ENCODE data around the genes TMCO3 and GRK1.

DNA sequence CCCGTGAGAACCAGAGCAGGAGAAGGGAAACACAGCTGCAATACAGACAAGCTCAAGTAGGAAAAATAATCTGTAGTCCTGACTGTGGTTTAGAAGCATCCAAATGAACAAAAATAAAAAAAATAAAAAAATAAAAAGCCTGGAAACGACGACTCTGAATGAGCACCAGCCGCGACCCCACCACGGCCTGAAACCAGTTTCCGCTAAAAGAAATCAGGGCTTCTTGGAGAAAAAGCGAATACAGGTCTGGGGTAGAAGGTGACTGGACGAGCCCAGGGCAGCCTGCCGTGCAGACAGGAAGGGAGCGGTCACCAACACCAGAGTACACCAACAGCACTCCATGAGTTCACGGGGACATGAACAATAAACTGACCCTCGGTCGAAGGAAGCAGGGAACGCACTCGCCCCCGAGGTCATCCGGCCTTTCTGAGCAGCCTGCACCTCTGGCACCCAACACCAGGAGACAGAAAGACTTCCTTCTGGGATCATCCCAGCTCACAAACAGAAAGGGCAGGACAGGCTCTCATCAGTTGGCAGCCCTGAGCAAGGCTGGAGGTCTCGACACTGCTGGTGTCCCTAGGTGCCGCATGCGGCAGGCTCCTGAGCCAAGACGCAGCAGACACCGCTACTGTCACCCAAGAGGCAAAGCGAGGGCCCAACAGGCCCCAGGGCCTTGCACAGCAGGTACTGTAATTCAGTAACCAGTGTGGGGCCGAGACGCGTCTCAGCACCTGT is 18.2 kb downstream of the DCUN1D2 start:
- RRBS, 2 experiments, result no CpG with 5 or more reads among the region's 27 CpGs

- RRBS, 2 experiments, result under 1 to 1% methylated on average over 64 to 67 of the region's 138 CpGs
Observed at GRCh38 chr13:113490327-113491440, at the start of gene TMCO3. Gene TMCO3, plus strand, starts transcription at chr13:113491021.

- RRBS, 2 experiments, result no CpG with 5 or more reads among the region's 3 CpGs
Observed at GRCh38 chr13:113501279-113501613, 10.4 kb downstream of the TMCO3 start.

- RRBS, 2 experiments, result no CpG with 5 or more reads among the region's 11 CpGs
Observed at GRCh38 chr13:113510154-113510633, 19.4 kb downstream of the TMCO3 start.

GRCh38 chr13:113546450-113547078 is 38.0 kb upstream of the TFDP1 start:
- RRBS, 2 experiments, result 20 to 53% methylated on average over 2 to 4 of the region's 18 CpGs

GRCh38 chr13:113601166-113602382 is 17.0 kb downstream of the TFDP1 start:
- RRBS, 2 experiments, result 95 to 97% methylated on average over 8 of the region's 46 CpGs

DNA sequence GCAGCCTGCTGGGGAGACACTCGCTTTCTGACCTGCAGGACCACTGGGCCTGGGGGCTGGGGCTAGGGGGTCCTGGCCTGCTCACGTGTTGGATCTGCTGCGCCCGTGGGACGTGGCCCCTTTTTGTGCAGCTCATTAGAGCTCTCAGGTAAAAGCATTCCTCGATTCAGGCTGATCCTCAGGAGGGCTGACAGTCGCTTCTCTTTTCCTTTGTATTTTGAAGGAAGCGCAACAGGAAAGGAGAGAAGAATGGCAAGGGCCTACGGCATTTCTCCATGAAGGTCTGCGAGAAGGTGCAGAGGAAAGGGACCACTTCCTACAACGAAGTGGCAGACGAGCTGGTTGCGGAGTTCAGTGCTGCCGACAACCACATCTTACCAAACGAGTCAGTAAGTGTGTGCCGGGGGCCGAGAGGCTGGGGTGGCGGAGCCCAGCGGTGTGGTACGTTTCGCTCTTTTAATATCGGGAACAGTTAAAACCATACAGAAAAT is 25.1 kb downstream of the ATP4B start:
- RRBS, 2 experiments, result no CpG with 5 or more reads among the region's 22 CpGs

DNA sequence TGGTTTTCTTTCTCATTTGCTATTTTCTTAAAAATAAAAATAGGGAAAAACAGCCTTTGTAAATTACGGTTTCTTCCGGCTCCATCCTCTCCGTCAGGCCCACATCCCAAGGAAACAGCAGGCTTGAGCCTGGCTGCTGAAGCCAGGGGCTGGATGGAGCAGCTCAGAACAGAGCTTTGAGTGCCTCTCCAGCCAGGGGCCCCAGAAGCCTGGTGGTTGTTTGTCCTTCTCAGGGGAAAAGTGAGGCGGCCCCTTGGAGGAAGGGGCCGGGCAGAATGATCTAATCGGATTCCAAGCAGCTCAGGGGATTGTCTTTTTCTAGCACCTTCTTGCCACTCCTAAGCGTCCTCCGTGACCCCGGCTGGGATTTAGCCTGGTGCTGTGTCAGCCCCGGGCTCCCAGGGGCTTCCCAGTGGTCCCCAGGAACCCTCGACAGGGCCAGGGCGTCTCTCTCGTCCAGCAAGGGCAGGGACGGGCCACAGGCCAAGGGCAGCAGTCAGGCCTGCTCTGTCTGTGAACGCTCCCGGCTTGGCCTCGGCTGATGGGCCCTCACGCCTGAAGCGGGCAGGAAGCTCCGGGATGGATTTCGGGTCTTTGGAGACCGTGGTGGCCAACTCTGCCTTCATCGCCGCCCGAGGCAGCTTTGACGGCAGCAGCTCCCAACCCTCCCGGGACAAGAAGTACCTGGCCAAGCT is at the start of gene GRK1:
Gene GRK1 (plus strand): TSS at position 412 of the 695 bp plus-strand sequence.
- RRBS, 2 experiments, result 89% methylated on average over 14 of the region's 27 CpGs

DNA sequence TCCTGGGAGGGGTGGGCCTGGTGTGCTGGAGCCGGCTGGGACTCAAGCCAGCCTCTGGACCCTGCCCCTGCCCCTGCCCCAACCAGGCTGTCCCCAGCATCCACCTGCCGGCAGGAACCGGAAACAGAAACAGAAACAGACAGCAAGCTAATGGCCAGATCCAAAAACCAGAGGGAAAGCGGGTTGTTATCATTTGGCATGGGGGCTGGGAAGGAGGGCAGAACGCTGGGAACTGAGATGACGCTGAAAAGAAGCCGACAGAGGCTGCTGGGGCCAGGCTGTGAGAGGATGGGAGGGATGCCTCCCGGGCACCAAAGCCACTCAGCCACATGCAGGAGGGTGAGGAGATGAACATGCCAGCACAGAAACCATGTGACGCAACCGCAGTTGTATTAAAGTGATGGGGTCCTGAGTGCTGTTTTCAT is 2.2 kb downstream of the GAS6 start:
- RRBS, 2 experiments, result 77 to 89% methylated on average over 2 of the region's 10 CpGs

GRCh38 chr13:113862062-113862774 is 1.7 kb downstream of the GAS6 start:
- RRBS, 2 experiments, result 95 to 96% methylated on average over 4 of the region's 22 CpGs

GRCh38 chr13:113969957-113970664 is 3.8 kb downstream of the C13orf46 start:
- RRBS, 2 experiments, result no CpG with 5 or more reads among the region's 23 CpGs

GRCh38 chr13:113998343-113999080 is 24.6 kb upstream of the C13orf46 start:
- RRBS, 2 experiments, result 88 to 90% methylated on average over 7 of the region's 37 CpGs

DNA sequence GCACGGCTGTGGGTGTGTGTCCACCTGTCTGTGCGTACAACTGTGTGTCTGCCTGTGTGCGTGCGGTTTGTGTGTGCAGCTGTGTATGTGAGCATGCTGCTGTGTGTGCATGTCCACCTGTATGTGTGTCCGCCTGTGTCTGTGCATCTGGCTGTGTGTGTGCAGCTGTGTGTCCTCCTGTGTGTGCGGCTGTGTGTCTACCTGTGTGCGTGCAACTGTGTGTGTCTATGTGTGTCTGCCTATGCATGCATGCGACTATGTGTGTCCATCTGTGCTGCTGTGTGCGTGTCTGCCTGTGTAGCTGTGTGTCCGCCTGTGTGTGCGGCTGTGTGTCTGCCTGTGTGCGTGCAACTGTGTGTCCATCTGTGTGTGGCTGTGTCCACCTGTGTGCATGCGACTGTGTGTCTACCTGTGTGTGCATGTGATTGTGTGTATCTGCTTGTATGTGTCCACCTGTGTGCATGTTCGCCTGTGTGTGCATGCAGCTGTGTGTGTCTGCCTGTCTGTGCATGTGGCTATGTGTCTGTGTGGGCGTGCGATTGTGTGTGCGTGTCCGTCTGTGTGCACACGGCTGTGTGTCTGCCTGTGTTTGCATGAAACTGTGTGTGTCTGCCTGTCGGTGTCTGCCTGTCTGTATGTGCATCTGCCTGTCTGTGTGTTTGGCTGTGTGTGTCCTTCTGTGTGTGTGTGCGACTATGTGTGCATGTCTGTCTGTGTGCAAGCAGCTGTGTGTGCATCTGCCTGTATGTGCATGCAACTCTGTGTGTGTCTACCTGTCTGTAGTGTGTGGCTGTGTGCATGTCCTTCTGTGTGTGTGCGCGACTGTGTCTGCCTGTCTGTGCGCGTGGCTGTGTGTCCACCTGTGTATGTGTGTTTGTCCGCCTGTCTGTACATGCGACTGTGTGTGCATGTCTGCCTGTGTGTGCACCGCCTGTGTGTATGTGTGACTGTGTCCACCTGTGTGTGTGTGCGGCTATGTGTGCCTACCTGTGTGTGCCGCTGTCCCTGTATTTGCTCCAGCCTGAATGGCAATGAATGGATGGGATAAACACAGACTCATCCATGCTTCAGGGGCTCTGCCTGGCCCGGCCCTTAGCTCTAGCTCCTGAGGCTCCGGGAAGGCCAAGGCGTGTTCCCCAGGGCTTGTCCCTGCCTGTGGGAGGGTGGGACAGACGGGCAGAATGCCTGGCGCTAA is 57.2 kb upstream of the C13orf46 start:
- RRBS, 2 experiments, result no CpG with 5 or more reads among the region's 35 CpGs

- RRBS, 2 experiments, result no CpG with 5 or more reads among the region's 16 CpGs
Observed at GRCh38 chr13:114081713-114082251, 50.6 kb downstream of the RASA3 start.

GRCh38 chr13:114099846-114101059 is 32.2 kb downstream of the RASA3 start:
- RRBS, 2 experiments, result 54 to 67% methylated on average over 5 of the region's 50 CpGs

DNA sequence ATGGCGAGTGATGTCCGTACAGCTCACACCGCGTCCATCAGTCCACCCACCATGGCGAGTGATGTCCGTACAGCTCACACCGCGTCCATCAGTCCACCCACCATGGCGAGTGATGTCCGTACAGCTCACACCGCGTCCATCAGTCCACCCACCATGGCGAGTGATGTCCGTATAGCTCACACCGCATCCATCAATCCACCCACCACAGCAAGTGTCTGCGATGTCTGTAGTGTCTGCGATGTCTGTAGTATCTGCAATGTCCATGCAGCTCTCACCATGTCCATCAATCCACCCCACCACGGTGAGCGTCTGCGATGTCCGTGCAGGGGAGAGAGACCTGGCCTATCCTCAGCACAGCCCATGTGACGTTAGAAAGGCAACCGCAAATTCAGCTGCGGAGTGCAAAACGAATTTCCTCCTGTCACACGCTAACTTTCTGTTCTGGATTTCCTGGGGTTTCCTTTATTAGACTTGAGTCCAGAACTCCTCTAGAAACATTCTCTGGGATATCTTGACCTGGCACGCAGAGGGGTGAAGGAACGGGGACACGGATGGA is 18.5 kb downstream of the RASA3 start:
- RRBS, 2 experiments, result no CpG with 5 or more reads among the region's 29 CpGs

DNA sequence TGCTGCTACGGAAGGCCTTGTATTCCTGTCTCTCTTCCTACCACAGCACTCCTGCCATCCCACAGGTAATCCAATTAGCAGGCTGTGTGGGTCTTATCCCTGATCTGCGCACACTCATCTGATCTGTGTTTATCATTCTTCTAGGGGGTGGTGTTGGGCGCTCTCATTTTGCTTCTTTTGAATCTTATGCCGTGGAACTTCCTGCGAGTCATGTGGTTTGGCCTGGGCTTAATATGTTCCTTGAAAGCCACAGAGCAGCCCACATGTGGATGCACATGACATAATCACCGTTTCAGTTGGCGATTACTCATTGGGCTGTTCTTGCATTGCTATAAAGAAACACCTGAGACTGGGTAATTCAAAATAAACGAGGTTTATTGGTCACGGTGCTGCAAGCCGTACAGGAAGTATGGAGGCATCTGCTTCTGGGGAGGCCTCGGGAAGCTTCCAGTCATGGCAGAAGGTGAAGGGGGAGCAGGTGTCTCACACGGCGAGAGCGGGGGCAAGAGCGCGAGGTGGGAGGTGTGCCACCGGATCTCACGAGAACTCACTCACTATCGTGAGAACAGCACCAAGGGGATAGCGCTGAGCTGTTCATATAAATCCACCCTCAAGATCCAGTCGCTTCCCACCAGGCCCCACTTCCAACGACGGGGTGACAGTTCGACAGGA is 7.4 kb downstream of the RASA3 start:
- RRBS, 2 experiments, result no CpG with 5 or more reads among the region's 24 CpGs

DNA sequence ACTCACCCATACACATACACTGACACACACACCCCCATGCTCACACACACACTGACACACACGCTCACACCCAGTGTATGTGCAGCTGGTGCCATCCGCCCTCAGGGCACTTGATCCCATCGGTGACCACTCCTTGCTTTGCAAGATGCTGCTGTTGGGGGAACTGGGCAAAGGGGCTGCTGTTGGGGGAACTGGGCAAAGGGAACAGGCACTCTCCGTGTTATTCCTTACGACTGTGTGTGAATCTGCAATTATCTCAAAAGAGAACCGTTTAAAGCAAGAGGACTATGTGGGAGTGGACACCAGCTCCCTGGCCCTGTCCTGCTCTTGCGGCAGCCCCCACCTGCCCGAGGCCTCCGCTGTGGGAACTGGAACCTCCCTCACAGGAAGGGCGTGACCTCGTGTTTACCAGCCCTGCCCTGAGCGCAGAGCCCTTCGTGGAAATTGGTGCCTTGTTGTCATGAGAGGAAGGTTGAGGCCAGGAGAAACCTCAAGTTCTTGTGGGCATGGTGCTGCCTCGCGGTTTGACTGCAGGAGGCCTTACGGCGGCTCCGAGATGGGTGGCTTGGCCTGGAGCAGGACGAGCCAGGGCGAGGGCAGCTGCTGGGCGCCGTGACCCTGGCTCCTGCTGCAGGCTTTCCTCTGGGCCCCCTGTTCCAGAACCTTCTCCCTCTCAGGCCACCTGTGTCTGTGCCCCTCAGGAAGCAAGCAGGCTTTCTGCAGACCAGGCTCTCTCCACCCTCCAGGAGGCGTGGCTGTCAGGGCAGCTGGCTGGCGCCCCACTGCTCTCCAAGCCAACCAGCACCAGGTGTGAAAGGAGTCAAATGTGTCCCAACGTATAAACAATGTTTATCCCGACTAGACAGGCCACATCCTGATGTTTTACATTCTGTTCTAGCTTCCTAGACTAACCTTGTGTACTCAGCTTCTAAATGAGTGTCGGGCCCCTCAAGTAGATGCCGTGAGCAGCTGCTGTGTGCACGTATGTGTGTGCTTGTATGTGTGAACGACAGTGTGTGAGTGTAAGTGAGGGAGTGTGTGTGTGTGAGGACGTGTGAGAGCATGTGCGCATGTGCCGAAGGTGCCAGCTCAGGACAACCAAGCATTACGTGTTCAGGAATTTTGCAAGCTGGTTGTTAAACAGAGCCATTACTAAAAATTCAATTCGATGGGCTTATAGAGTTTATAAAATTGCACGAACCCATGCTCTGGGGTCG is 10.3 kb upstream of the RASA3 start:
- RRBS, 2 experiments, result no CpG with 5 or more reads among the region's 37 CpGs

DNA sequence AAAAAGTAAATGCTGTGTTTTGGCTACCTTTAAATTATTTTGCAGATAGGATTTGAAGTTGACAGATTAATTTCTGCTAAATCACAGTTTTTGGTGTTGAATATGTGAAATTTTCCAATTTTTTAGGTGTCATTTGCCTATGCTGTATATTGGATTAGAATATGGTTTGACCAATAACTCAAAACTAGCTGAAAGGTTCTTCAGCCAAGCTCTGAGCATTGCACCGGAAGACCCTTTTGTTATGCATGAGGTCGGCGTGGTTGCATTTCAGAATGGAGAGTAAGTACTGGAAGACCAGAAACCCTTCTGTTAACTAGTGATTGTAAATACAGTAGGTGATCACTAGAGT is 22.2 kb downstream of the CDC16 start:
- RRBS, 2 experiments, result no CpG with 5 or more reads among the region's 3 CpGs

DNA sequence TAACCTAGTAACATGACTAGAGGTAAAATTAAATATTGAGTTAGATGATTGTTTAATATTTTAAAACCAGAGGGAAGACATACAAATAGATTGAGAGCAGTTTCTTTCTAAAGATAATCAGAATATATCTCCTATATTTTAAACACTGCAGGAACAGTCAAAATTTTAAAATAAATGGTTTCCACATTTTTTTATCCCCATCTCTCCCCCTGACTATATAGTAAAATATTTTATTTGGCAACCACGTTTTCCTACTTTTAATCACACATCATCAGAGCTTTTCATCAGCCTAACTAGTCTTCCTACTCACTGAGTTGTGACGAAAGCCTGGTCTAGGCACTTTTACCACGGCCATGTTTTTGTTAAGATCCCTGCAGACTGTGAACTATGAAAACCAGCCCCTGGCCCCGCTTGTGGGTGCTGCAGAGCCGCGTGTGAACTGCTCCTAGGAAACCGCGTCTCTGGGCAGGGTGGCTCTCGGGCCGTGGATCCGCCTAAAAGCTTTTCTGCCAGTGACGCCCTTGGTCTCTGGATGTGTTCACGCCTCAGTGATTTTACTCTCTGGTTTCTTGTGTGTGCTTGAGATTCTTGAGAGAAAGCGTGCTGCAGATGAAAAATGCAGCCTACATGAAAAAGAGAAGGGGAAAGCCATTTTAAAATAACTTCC is 1.0 kb upstream of the UPF3A start:
- RRBS, 2 experiments, result no CpG with 5 or more reads among the region's 14 CpGs